Endothelial cell of umbilical vein (primary cell): ENCODE measurements around a stretch of chr1.

GRCh38 chr1:201400394-201401571 lies 1.7 kb upstream of the LAD1 start:
- PRO-cap = no peak
CAGE:
- cytosol, long polyA minus RNA = no peak
- cytosol, long polyA plus RNA = no peak
- long polyA plus RNA = no peak
- nucleus, long polyA minus RNA = no peak
- nucleus, long polyA plus RNA = no peak

GRCh38 chr1:201471627-201472207 lies 2.7 kb upstream of the PHLDA3 start:
- PRO-cap = no peak
CAGE:
- cytosol, long polyA minus RNA = no peak
- cytosol, long polyA plus RNA = no peak
- long polyA plus RNA = no peak
- nucleus, long polyA minus RNA = no peak
- nucleus, long polyA plus RNA = no peak

GRCh38 chr1:201491242-201491483 lies 15.8 kb downstream of the CSRP1 start:
- PRO-cap = no peak
CAGE:
- cytosol, long polyA minus RNA = no peak
- cytosol, long polyA plus RNA = no peak
- long polyA plus RNA = no peak
- nucleus, long polyA minus RNA = no peak
- nucleus, long polyA plus RNA = no peak

DNA sequence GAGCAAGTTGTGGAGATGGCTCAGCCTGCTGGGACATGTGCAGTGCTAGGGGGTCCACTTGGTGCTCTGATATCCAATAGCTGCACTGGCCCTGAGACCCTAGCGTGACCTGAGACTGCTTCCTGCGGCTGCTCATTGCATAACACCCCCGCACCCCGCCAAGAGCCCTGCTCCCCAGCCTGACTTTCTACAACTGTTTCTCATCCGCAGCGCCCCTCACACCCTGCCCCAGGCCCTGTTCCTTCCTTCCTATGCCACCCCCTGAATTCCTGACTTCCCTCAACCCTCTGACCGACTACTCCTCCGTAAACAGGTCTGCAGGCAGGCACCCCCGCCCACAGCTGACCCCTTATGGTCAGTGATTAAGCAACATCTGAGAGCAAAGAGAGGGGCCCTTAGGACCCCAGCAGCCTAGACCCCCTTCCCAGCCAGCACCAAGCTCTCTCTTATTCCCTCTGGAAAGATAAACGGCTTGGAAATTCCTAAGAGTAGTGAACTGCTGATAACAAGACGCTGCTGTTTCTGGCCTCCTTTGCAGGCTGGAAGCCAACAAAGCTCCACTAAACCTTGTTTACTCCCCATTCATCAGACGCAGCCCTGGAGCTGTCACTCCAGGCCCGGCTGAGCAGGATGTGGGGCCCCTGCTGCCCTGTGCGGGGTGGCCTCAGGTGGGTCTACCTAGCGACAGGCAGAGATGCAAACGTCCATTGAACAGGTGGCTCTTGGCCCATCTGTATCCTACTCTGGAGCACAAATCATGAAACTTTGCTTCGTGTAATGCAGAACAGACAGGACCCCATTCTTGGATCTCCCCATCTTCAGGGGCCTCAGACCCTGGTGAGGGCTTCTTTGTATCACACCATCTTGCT lies 12.8 kb downstream of the CSRP1 start:
- PRO-cap = no peak
CAGE:
- cytosol, long polyA minus RNA = no peak
- cytosol, long polyA plus RNA = no peak
- long polyA plus RNA = no peak
- nucleus, long polyA minus RNA = no peak
- nucleus, long polyA plus RNA = no peak

- PRO-cap = no peak
CAGE:
- cytosol, long polyA minus RNA = no peak
- cytosol, long polyA plus RNA = no peak
- long polyA plus RNA = no peak
- nucleus, long polyA minus RNA = no peak
- nucleus, long polyA plus RNA = no peak
Measured at GRCh38 chr1:201554957-201555198, 16.0 kb downstream of the NAV1 start.

DNA sequence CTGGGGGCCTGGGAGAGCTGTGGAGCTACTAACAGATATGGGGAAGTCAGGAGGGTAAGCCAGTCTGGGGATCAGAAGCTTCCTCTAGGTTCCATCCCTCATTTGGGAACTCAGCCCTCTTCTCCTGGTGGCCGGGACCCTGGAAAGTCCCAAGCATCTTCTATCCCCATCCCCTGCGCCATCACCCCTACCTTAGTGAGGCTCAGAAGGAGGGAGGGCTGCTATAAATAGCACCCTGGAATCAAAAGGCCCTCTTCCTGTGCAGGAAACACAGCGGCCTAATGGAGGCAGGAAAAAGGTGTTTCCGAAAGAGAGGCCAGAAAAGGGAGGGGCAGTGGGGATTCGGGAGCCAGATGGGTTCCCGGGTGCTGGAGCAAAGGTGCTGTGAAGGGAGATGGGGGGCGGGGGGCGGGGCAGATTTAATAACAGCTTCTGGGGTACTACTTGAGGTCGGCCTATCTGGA lies 16.6 kb downstream of the NAV1 start:
- PRO-cap = no peak
CAGE:
- cytosol, long polyA minus RNA = no peak
- cytosol, long polyA plus RNA = no peak
- long polyA plus RNA = no peak
- nucleus, long polyA minus RNA = no peak
- nucleus, long polyA plus RNA = no peak

GRCh38 chr1:201597512-201598296 lies 58.8 kb downstream of the NAV1 start:
- PRO-cap = no peak
CAGE:
- cytosol, long polyA minus RNA = no peak
- cytosol, long polyA plus RNA = no peak
- long polyA plus RNA = no peak
- nucleus, long polyA minus RNA = no peak
- nucleus, long polyA plus RNA = no peak

GRCh38 chr1:201724577-201724967 lies 104.4 kb upstream of the IPO9 start:
- PRO-cap = no peak
CAGE:
- cytosol, long polyA minus RNA = no peak
- cytosol, long polyA plus RNA = no peak
- long polyA plus RNA = no peak
- nucleus, long polyA minus RNA = no peak
- nucleus, long polyA plus RNA = no peak

- PRO-cap = no peak
CAGE:
- cytosol, long polyA minus RNA = no peak
- cytosol, long polyA plus RNA = no peak
- long polyA plus RNA = no peak
- nucleus, long polyA minus RNA = no peak
- nucleus, long polyA plus RNA = no peak
Measured at GRCh38 chr1:201753617-201754884, 74.9 kb upstream of the IPO9 start.

DNA sequence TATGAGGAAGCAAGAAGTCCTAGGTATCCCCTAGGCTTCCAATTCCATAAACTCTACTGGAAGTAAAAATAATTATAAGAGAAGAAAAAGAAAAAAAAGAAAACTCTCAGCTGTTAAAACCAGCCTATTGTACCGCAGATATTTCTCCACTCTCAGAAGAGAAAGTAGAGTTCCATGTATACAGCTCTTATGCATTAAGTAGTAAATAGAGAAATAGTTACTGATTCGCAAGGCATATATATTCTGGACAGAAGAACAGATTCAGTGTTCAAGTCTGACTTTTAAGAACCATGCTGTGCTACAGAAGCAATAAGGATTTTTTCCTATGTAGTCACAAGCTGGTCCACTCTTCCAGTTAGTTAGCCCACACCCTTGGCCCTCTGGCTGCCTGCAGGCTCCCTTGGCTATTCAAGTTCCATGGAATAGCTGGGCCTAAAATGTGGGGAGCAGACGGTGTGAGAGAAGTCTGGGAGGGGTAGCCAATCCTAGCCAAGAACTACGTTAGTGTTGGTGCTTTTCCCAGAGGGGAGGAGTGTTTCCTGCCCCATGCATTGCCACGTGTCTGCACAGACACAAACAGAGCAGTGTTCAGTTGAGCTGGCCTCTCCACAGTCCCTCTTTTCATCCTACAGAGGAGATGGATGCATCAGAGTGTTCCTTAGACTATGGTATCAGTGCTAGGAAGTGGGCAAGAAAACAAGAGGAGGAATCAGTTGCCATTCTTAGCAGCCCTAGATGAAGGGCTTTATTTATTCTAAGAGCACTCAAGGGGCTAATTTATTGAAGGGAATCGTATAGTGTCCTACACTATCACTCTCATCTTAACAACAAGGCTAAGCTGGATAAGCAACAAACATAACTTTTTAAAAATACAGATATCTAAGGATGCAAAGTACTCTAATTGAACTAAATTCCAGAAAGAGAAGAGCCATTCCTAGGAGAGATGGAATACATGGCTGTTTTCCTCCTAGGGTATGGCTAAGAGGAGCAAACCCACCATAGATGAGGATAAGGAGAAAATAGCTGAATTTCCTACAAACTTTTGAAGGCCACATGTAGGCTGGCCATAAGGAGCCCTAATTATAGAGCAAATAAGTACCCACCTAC lies 58.9 kb upstream of the IPO9 start:
- PRO-cap = no peak
CAGE:
- cytosol, long polyA minus RNA = no peak
- cytosol, long polyA plus RNA = no peak
- long polyA plus RNA = no peak
- nucleus, long polyA minus RNA = no peak
- nucleus, long polyA plus RNA = no peak

DNA sequence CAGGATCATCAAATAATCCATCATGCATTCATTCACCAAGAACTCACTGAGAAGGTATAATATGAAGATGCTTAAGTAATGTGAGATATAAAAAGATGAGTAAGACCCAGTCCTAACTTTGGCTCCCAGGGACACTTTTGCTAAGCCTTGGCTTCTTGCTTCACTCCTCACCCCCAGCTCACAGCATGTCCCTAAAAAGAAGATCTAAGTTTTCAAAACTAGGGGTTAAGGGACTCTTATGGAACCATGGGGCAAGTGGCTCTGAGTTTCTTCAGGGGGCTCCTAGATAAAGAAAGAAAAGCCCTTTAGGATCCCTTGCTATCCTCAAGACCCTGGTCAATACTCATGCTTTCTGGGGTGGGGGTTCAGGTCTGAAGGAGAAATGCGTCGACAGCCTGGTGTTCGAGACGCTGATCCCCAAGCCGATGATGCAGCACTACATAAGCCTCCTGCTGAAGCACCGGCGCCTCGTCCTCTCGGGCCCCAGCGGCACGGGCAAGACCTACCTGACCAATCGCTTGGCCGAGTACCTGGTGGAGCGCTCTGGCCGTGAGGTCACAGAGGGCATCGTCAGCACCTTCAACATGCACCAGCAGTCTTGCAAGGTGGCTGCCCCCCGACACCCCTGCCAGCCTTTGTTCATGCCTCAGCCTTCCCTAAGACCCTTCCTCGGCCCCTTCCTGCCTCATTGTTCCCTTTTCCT lies 18.7 kb upstream of the IPO9 start:
- PRO-cap = no peak
CAGE:
- cytosol, long polyA minus RNA = start-site peak on the plus strand centred at position 447 of the sequence, 99 bp wide, 20 reads
- cytosol, long polyA plus RNA = no peak
- long polyA plus RNA = no peak
- nucleus, long polyA minus RNA = no peak
- nucleus, long polyA plus RNA = no peak

- PRO-cap = no peak
CAGE:
- cytosol, long polyA minus RNA = no peak
- cytosol, long polyA plus RNA = no peak
- long polyA plus RNA = no peak
- nucleus, long polyA minus RNA = no peak
- nucleus, long polyA plus RNA = no peak
Measured at GRCh38 chr1:201912852-201913432, 24.2 kb downstream of the SHISA4 start.

DNA sequence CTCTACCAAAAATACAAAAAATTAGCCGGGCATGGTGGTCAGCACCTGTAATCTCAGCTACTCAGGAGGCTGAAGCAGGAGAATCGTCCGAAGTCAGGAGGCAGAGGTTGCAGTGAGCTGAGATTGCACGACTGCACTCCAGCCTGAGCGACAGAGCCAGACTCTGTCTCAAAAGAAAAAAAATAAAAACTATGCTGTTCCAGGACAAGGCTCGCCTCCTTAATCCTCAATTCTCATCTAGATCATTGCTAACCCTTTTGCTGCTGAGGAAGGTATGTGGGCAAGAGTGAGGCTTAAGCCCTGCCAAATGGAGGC lies 24.7 kb downstream of the SHISA4 start:
- PRO-cap = no peak
CAGE:
- cytosol, long polyA minus RNA = no peak
- cytosol, long polyA plus RNA = no peak
- long polyA plus RNA = no peak
- nucleus, long polyA minus RNA = no peak
- nucleus, long polyA plus RNA = no peak

- PRO-cap = no peak
CAGE:
- cytosol, long polyA minus RNA = no peak
- cytosol, long polyA plus RNA = no peak
- long polyA plus RNA = no peak
- nucleus, long polyA minus RNA = no peak
- nucleus, long polyA plus RNA = no peak
Measured at GRCh38 chr1:201955611-201956553, 579 bp downstream of the TIMM17A start.

DNA sequence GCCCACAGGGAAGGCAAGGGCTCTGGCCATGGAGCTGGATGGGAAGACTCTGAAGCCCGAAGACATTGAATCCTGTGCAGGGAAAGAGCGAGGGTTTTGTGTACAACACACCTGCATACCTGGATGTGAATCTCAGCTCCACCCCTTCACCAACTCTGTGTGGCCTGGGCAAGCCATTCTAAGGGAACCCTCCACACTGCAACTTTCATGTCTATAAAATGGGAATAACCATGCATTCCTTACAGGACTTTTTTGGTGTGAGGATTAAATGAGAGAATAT lies 1.1 kb upstream of the ELF3 start:
- PRO-cap = no peak
CAGE:
- cytosol, long polyA minus RNA = no peak
- cytosol, long polyA plus RNA = no peak
- long polyA plus RNA = no peak
- nucleus, long polyA minus RNA = no peak
- nucleus, long polyA plus RNA = no peak

GRCh38 chr1:202016507-202017655 lies 6.5 kb downstream of the ELF3 start:
- PRO-cap = no peak
CAGE:
- cytosol, long polyA minus RNA = no peak
- cytosol, long polyA plus RNA = no peak
- long polyA plus RNA = no peak
- nucleus, long polyA minus RNA = no peak
- nucleus, long polyA plus RNA = no peak

- PRO-cap = no peak
CAGE:
- cytosol, long polyA minus RNA = no peak
- cytosol, long polyA plus RNA = no peak
- long polyA plus RNA = no peak
- nucleus, long polyA minus RNA = no peak
- nucleus, long polyA plus RNA = no peak
Measured at GRCh38 chr1:202017695-202018359, 7.4 kb downstream of the ELF3 start.

DNA sequence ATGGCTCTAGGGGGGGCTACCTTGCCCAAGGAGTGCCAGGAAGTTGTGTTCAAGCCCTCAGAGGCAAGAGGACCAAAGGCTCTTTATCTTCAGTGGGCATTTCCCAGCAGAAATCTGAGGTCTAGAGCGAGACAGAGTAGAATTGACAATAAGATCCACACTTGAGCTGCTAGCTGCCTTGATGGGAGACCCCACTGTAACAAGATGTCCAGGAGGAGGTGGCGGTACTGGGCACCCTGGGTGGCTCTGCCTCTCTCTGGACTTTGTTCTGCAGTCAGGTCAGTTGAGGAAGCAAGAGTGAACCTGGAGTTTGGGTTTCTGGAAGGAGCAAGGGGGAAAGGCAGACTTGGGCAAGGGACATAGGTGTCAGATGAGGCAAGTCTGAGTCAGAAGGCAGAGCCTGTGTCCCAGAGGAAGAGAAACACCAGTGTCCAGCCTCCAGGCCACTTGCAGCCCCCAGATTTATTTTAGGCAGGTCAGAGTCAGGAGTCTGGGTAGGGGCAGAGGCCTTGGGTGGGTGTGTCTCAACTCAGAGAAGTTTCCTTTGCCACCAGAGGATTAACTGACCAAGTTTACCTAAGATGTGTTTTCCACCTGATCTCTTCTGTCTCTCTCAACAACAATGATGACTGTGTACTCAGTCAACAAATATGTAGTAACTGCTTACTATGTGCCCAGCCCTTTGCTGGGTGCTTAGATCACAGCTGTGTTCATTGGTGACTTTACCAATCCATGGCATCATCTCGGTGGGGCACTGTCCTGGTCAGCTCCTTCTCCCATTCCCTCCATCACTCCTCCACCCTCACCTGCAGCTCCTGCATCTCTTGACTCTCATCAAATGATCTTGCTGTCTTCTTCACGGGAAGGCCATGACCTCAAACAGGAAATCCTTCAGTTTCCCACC lies 36.5 kb downstream of the ELF3 start:
- PRO-cap = no peak
CAGE:
- cytosol, long polyA minus RNA = no peak
- cytosol, long polyA plus RNA = no peak
- long polyA plus RNA = no peak
- nucleus, long polyA minus RNA = no peak
- nucleus, long polyA plus RNA = no peak

- PRO-cap = no peak
CAGE:
- cytosol, long polyA minus RNA = no peak
- cytosol, long polyA plus RNA = no peak
- long polyA plus RNA = no peak
- nucleus, long polyA minus RNA = no peak
- nucleus, long polyA plus RNA = no peak
Measured at GRCh38 chr1:202085773-202086554, 36.8 kb upstream of the GPR37L1 start.

- PRO-cap = no peak
CAGE:
- cytosol, long polyA minus RNA = no peak
- cytosol, long polyA plus RNA = no peak
- long polyA plus RNA = no peak
- nucleus, long polyA minus RNA = no peak
- nucleus, long polyA plus RNA = no peak
Measured at GRCh38 chr1:202128704-202128944, 5.9 kb downstream of the GPR37L1 start.